Colonic mucosa (tissue), 1 donor: ENCODE results near the gene NRG2.

- PRO-cap: no peak
Measured at GRCh38 chr5:138927767-138928482, 52.8 kb upstream of the LRRTM2 start.

- PRO-cap: no peak
Measured at GRCh38 chr5:139131935-139132559, 66.1 kb downstream of the SIL1 start.

DNA sequence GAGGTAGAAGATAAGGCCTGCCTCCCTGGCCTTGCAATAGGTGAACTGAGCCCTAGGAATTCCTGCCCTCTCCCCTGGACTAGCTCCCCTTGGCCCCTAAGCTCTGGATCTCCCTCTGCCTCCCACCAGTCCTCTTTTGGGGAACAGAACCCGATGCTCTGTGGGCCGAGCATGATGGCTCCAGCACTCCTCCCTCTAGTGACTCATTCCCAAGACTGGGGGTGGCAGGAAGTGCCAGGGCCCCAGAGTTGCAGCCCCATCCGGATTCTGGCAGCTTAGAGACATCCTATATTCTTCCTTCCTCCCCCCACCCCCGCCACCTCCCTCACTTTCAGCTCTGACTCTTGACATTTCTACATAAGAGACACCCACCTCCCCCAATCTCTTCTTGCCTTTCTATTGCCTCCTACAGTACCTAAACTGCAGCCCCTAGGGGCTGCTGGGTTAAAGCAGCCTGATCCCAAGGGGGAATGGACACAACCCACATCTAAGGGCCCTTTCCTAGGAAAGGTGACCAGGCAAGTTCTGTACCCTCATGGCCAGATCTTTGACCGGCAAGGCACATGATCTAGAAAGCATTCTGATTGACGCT is 47.2 kb upstream of the MATR3 start:
- PRO-cap: no peak

DNA sequence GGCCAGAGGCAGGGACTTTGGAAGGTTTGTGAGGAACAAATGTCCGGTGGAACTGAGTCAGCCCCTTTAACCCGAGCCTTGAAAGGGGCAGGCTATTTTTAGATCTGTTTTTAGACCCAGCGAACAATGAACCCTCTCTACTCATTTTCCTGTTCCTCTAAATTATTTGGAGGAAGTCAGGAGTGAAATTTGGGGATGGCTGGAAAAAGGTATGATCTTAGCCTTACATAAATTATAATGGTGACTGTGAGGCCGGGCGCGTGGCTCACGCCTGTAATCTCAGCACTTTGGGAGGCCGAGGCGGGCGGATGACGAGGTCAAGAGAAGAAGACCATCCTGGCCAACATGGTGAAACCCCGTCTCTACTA is 19.1 kb upstream of the MATR3 start:
- PRO-cap: no peak

DNA sequence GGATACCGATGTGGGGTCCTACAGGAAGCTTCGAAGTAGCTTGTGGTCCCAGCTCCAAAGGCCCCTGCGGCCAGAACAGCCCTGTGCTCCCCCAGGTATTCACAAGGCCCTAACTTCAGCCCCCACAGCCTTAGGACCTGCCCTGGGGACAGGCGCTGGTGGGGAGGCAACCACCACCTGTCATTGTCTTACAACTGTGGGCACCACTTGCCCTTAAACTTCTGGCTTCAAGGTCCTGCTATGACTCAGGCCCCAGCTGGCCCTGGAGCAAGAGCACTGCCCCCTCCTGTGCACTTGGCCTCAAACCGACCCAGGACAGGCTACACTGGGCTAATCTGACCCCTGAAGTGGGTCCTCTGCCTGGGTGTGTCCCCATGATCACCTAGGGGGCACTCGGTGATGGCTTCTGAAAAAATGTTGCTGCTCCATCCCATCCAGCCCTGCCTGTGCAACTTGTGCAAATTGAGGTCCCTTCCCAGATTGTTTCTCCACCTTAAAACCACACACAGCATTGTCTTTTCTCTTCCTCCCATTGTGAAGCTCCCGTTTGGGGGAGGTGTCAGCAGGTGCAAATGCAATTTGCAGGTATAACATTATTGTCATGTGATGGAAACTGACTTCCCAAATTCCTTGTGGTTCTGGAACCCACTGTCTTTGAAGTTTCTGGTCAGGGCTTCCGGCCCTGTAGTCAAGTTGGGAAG is 1.1 kb upstream of the PROB1 start:
- PRO-cap: no peak

GRCh38 chr5:139458718-139459304 is 3.7 kb downstream of the ECSCR start:
- PRO-cap: no peak

- PRO-cap: bidirectional peak, plus-strand start at chr5:139561412, minus-strand start at chr5:139561102
Measured at GRCh38 chr5:139561046-139561258, 187 bp upstream of the UBE2D2 start.

GRCh38 chr5:139627440-139627873 is 20.7 kb upstream of the CXXC5 start:
- PRO-cap: no peak

GRCh38 chr5:139635554-139636747 is 12.2 kb upstream of the CXXC5 start:
- PRO-cap: unidirectional peak, plus-strand start at chr5:139636025

DNA sequence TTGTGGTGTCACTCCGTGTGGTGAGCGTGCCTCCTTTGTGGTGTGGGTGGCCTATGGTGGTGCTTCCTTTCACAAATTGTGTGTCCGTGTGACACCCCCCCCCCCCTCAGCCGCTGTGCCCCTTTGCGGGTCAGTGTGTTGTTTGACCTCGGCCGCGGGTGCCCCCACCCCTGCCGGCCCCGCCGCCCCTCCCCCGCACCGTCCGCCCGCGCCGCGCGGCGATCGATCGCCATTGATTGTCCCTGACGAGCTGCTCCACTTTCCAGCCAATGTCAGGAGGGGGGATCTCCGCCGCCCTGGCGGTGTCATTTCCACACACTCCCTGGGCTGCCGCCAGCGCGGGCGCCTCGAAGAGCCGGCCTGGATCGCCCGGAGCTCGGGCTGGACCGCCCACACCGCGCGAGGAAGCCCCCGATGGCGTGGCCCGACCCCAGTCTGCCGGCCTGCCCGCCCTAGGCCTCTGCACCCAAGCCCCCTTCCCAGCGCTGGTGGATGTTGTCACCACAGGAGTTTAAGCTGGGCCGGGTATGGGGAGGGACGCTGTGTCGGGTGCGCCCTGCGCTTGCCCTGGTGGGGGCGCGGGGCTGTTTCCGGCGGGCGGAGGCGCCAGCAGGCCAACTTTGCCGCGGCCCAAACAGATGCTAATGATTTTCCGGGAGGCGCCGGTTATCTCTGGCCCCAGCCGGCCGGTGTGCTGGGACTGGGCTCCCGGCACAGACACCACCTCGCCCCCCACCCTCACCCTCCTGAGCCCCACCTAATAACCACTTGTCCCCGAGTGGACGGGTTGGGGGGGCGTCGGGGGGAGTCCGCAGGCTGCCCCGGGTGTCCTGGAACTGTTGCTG is 10.7 kb upstream of the CXXC5 start:
- PRO-cap: bidirectional peak, plus-strand start at position 644 of the sequence, minus-strand start at position 271 of the sequence

GRCh38 chr5:139651710-139652690 is 3.9 kb downstream of the CXXC5 start:
- PRO-cap: bidirectional peak, plus-strand start at chr5:139652125, minus-strand start at chr5:139651981

DNA sequence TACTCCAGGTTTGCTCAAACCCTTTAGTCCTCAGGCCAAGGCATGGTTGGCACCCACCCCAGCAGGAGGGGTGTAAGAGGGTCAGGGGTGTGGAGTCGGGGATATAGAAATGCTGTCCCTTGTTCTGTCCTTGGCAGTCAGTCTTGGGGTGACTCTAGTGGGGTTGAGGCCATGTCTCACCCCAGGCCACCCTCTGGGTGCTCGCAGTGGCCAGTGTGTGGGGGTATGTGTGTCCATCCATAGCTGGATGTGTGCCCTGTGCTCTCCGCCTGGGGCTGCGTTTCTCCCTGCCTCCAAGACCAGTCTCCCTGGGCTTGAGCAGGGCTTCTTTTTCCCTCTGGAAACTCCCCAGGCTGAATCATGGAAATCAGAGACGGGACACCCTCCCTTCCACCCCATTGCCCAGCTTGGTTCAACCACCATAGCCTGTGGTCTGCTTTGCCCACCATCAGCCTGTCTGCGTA is 25.8 kb downstream of the CXXC5 start:
- PRO-cap: no peak

DNA sequence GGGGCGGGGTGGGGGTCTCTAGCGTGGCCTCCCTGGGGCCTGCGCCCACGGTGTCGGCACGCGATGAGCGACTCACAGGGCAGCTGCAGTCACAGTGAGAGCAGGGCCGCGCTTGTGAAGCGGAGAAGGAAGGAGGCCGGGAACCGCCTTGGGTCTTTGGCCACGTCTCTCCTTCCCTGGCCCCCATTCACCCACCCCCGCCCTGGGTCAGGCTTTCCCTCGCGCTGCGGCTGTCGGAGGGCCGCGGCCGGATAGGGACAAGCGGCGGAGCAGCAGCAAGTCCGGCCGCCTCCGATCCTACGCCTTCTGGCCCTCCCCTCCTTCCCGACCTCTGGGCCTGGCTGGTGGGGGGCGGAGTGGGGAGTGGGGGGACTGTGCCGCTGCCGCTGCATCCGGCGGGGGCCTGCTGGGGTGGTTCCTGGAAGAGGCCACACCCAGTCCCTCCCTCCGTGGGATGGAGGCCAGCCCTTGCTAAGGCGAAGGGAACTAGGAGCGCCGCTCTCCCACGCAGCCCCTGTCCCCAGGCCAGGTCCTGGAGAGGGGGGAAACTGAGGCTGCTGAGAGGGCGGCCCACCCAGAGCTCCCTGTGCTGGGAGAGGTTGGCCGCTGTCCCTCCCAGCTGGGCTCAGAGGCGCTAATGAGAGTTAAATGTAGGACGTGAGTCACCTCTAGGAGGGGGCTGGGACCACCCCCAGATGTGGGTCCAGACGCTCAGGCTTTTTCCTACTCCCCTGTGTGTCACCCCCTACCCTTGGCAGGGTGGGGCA is 49.2 kb downstream of the CXXC5 start:
- PRO-cap: bidirectional peak, plus-strand start at position 474 of the sequence, minus-strand start at position 308 of the sequence

- PRO-cap: unidirectional peak, minus-strand start at chr5:140043299
Measured at GRCh38 chr5:140042804-140044032, at the start of gene NRG2. NRG2 (minus strand) TSS chr5:140043299.

DNA sequence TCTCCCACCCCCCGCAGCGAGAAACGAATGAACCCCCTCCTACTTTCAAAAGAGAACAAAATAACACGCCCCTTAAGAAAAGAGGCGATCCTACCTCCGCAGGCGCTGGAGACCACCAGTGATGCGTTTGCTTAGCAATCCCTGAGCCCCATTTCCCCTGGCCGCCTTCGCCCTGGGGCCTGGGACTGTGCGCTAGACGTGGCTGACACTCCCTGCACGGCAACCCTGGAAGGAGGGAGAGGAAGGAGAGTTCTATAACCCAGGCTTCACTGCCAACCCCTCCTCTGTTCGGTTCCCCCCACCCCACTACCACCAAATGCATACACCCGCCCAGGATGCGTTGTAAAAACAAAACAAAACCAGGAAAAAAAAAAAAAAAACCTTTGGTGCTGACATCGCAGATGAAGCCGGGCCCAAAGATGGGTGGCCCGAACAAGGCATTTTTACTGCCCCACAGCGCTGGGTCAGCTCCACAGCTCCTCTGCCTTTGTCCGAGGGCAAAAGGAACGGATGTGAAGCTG is 5.5 kb upstream of the PURA start:
- PRO-cap: bidirectional peak, plus-strand start at position 184 of the sequence, minus-strand start at position 227 of the sequence

- PRO-cap: unidirectional peak, plus-strand start at chr5:140259714; unidirectional peak, plus-strand start at chr5:140259788
Measured at GRCh38 chr5:140259268-140260110, 43.4 kb downstream of the PFDN1 start.

DNA sequence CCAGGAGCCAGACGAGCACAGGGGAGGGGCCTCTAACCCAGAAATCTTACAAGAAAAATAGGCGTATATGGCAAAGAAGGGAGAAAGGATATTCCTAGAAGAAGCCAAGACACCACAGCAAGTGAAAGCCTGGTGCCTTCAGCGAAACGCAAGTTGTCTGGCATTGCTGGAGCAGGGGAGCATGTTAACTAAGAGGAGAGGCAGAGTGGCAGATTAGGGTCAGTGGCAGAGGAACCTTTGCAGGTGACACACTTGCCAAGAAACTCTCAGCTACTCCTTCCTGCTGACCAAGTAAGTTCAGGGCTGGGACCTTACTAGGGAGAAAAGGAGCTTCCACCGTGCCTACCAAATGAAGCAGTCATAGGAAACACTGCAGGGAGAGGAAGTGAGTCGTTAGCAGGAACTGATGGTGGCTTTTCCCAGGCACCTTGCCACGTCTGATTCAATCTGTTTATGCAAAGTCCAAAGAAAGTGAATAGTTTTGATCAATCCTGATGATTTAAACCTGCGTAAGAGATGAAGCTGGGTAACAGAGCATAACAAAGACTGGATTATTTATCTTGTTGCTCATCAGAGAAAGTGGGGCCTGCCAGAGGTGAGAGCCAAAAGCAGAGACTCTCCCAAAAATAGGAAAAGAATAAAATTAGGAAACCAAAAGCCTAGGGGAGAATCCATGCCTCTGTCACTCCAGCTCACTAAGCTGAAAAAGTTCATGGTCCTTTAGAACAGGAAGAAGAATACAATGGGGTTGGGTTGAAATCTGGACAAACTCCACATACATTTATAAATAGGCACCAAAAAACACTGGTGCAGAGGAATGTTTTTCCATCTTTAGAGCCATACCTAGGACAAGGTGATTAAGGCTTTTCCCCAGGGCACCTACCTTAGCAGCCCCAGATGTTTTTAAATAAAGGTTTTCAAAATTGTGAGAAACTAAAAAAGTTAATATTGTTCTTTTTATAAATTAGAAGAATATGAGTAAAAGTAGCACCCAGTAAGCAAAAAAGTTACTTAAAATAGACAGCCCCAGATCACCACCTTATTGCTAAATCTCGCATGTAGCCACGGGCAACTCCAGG is 9.3 kb upstream of the PFDN1 start:
- PRO-cap: no peak

DNA sequence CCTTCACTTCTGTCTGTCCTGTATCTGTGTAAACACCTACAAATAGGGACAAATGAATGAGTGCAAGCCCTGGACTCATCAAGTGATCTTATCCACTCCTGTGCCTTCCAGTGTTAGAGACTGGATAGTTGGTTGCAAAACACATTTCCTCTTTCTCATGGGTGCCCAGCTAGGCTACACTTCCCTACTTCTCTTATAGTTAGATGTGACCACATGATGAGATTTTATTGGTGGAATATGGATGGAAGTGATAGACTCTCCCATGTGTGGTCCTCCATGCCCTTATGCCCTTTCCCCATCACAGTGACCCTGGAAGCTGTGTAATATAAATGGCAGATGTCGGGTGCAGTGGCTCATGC is 17.0 kb upstream of the PFDN1 start:
- PRO-cap: unidirectional peak, minus-strand start at position 84 of the sequence

GRCh38 chr5:140342179-140343332 is 3.8 kb downstream of the HBEGF start:
- PRO-cap: bidirectional peak, plus-strand start at chr5:140342561, minus-strand start at chr5:140342388

DNA sequence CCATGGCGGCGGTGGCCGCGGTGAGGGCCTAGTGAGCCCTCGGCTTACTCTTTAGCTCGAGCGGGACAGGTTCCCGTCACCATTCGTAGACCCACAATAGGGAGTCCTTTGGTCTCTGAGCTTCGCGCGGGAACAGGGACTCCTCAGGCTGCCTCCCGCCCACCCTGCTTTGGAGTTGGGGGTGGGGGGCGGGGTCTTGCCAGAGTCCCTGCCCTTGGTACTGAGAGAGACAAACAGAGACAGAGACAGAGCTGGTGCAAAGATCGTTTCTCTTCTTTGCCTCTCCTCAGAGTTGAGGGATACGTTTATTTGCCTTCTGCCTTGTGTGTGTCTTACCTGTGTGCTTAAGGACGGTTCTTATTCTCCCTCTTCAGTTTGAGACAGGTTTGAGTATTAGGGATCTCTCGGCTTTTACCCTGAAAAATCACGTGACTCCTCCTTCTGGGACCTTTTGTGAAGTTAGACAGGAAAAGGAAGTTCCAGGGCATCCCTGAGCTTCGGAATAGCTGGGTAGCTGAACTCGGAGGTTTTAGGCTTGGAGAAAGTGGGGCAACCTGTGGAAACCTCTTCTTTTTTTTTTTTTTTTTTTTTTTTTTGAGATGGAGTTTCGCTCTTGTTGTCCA is 873 bp downstream of the ANKHD1 start:
- PRO-cap: bidirectional peak, plus-strand start at position 242 of the sequence, minus-strand start at position 134 of the sequence